Thoracic aorta (tissue), 1 donor: ENCODE data around the gene TPO.

- RAMPAGE, long total RNA, result no peak
These were observed 1.8 kb downstream of the FAM110C start for GRCh38 chr2:44543-44815.

DNA sequence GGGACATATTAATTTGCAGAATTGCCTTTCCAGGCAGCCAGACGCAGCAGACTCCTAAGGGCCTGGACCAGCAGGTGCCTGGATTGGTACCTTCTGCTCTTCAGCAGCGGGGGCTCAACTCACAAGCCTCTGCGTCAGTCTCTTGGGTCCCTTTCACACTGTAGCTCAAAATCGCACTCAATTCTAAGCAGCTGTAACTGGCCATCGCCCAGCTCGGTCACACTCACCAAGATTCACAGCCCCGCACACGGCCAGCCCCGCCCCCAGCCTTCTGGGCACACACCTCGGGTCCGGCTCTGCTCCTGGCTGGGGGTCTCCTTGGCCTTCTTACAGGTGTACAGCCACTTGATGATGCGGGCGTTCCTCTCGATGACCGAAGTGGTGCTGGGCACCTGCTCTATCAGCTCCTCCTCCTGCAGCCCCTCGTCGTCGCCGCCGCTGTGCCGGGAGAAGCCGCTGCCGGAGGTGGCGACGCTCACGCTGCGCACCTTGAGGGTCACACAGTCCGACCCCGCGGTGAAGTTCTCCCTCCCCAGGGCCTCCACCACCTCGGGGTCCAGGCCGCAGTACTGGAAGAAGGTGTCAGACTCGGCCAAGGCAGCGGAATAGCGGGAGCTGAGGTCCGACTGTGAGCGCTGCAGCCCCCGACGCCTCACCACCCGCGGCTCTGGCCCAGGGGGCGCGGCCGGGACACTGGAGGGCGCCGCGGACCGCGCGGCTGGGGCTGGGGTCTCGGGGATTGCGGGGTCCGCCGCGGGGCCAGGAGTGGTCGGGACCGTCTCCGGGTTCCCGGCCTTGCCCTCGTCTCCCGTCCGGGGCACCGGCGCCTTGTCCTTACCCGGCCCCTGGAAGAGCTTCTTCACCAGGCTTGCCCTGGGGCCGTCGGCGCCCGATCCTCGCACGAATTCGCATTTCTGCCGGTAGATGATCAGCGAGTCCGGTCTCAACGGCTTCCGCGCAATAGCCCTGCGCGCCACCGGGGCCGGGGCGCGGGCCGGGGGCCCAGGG is 844 bp downstream of the FAM110C start:
- RAMPAGE, long total RNA, result no peak

GRCh38 chr2:70170-70590 is 23.9 kb upstream of the FAM110C start:
- RAMPAGE, long total RNA, result no peak

GRCh38 chr2:557762-558496 is 119.3 kb downstream of the TMEM18 start:
- RAMPAGE, long total RNA, result no peak

- RAMPAGE, long total RNA, result no peak
These were observed 106.2 kb downstream of the SNTG2 start for GRCh38 chr2:1056790-1057321.

DNA sequence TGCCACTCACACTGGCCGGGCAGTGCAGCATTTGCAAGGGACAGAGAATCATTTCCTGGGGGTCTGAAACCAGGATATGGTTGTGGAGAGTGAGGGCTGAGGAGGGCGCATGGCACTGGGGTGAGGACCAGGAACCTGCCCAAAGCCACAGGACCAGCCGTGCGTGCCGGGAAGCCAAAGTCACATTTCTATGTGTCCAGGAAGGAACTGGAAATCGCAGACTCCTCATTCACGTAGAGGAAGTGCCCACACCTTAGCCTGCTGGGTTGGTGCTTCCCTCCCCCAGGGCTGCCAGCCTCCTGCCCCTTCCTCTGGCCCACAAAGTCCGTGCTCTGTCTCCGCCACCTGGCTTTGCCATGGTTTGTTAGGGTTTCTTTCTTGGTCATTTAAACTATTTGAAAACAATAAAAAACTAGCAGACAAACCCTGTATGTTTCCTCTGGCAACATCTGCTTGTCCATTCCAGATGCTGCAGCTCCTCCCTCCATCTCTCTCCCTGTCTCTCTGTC is 163.3 kb upstream of the TPO start:
- RAMPAGE, long total RNA, result no peak

DNA sequence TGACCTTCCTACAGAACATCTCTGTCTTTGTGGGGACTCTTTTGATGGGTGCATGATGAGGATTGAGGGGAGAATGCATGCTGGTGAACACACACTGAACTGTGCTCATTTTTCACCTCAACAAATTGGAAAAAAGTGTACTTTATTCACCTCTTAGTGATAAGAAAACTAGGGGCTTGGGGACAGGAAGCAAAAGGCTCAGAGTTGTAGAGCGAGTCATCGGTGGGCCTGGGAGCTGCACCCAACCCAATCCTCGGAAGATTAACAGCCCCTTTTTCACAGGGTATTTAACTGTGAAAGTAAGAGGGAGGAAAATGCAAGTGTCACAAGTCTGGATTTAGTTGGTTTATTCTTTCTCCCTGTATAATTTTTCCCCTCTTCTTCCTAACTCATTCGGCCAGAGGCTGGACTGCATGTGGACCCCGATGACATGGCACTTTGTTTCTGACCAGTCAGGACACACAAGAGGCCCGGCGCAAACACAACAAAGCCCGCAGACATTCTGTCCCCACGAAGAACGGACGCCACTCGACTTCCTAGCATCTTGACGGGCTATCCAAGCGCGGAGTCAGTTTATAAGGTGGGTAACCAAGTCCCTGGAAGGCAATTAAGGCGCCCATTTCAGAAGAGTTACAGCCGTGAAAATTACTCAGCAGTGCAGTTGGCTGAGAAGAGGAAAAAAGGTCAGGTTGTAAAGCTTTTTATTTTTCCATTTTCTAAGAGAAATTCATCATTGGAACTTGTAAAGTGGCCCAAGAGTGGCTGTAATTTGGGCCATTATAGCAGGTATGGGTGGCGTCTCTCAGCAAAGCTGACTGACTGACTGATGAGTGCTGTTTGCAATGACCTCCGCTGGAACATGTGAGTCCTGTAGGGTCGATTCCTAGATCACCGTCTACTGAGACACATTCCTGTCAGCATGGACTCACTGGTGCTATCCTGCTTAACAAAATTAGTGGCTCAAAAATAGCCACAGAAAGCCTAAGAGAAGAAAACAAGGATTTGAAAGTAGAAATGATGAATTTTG is at the start of gene TPO:
TPO (plus strand) TSS at position 601 of the 1,027 bp plus-strand sequence.
- RAMPAGE, long total RNA, result no peak

DNA sequence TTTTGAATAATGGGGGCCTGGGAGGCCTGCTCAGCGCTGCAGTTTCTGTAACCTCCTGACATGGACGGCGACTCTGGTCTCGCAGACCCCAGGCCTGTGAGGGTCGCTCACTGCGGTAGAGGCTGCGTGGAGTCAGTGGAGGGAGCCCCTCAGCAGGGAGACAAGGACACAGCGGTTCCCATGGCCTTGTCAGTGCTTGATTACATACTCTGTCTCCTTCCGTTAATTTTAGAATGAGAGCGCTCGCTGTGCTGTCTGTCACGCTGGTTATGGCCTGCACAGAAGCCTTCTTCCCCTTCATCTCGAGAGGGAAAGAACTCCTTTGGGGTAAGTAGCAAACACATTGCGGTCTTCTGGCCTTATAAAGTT is 897 bp downstream of the TPO start:
- RAMPAGE, long total RNA, result no peak

DNA sequence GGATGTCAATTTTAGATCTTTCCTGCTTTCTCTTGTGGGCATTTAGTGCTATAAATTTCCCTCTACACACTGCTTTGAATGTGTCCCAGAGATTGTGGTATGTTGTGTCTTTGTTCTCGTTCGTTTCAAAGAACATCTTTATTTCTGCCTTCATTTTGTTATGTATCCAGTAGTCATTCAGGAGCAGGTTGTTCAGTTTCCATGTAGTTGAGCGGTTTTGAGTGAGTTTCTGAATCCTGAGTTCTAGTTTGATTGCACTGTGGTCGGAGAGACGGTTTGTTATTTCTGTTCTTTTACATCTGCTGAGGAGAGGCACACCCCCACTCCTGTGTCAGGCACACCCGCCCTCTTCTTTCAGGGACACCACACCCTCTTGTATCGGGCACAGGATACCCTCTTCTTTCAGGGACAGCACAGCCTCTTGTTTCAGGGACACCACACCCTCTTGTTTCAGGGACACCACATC is 95.7 kb downstream of the TPO start:
- RAMPAGE, long total RNA, result no peak

GRCh38 chr2:1518890-1519448 is 105.7 kb downstream of the TPO start:
- RAMPAGE, long total RNA, result no peak

DNA sequence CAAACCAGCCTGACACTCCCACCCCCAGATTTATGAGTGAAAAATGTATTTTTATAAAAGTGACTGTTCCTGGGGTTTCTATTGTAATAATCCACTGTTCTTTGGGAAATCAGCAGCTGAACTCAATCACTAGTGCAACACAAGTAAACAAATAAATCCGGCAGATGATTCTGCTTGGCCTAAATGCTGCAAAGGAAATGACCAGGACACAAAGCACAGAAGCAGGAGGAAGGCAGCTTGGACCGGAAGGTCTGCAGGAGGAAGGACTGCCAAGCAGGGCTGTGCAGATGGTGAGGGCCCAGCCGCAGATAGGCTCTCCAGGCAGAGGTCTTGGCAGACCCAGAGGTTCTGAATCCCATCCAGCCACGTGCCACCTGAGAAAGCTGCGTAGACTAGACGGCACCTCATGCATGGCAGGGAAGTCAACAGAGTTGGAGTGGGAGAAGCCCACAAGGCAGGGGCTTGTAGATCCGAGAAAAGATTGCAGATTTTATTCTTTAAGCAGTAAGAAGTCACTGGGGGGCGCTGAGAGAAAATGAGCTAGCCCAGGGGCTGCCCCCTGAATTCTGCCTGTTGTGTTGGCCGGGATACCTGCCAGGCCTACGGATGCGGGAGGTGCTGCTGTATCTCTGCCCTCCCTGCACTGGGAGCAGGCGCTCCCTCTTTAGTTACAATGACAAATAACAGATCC is 153.6 kb downstream of the PXDN start:
- RAMPAGE, long total RNA, result no peak

GRCh38 chr2:1591257-1591738 is 153.0 kb downstream of the PXDN start:
- RAMPAGE, long total RNA, result no peak

DNA sequence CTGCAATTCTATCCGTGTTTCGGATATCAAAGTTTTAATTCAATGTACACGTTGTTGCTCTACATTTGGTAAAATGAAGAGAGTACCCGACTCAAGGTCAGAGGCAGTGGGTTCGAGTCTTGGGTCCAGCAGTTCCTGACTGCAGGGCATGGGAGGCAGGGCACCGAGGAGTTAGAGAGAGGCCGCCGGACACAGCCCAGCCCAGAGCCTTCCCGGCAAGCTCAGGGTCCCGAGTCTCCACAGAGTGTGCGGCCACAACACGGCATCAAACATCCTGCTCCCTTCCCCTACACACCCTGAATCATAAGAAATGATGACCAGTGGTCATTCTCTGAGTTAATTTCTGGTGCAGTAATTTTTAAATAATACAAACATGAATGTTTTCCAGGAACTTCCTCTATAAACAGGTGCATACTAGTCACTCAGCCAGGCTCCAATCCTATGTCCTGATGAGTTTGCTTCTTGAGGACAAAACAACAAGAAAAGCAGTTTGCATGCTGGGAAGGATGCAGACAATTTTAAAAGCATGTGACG is 118.1 kb downstream of the PXDN start:
- RAMPAGE, long total RNA, result no peak

- RAMPAGE, long total RNA, result start-site peak on the minus strand at chr2:1658169-1658663, 27 reads
These were observed 86.0 kb downstream of the PXDN start for GRCh38 chr2:1658165-1658871.

GRCh38 chr2:1676359-1676936 is 67.9 kb downstream of the PXDN start:
- RAMPAGE, long total RNA, result no peak

- RAMPAGE, long total RNA, result no peak
These were observed 27.1 kb downstream of the PXDN start for GRCh38 chr2:1717059-1717780.

GRCh38 chr2:1731596-1732719 is 12.4 kb downstream of the PXDN start:
- RAMPAGE, long total RNA, result no peak

GRCh38 chr2:1820727-1820997 is 76.3 kb upstream of the PXDN start:
- RAMPAGE, long total RNA, result no peak

DNA sequence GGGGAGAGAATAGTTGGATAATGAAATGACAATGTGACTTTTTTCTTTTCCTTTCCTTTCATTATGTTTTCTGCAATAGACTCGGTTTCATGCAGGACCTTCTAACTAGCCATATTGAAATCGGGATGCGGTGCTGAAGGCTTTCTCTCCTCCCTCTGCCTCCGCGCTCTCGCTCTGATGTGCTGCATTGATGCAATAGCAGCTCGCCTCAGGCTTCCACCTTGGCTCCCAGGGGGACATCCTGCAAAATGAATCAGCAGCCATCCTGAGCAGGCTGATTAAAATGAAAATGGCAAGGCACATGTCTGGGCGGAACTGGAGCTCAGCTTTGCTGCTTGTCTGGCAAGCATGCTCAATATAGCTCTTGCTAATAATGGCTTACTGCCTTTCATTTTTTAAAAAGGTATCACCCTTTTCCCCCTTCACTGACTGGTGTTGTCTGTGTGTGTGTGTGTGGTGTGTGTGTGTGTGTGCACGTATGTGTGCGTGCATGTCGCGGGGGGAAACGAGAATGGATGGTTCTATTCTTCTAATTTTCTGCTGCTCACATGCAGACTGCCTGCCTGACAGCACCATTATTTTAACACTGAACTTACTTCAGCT is 853 bp upstream of the MYT1L start:
- RAMPAGE, long total RNA, result no peak

GRCh38 chr2:2332985-2333509 is 2.0 kb upstream of the MYT1L start:
- RAMPAGE, long total RNA, result no peak